Keratinocyte (primary cell): ENCODE measurements around the genes ITIH3, MUSTN1 and TKT.

DNA sequence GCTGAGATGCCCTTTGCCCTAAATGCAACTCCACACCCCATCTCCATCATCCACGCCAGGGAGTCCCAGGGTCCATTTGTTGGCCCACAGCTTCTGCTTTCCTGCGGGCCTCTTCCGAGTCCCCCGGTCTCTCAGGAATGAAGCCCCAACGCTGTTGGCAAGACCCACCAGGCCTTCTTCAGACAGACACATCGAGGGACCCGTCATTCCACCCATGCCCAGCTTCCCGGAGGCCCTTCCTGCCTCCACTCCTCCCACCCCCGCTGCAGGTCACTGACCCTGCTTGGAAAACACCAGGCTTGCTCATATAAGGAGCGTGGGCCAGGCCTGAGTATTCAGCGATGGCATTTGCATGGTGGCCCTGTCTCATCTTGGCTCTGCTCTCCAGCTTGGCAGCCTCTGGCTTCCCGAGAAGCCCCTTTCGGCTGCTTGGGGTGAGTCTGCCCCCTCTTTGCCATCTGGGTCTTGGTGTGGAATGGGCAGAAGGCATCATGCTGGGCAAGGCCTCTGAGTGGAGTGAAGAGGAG is at the start of gene ITIH3:
Gene ITIH3, plus strand, starts transcription at position 334 of the 527 bp plus-strand sequence.
CAGE:
- cytosol, long polyA minus RNA = no peak
- cytosol, long polyA plus RNA = no peak
- long polyA plus RNA = no peak
- nucleus, long polyA minus RNA = no peak
- nucleus, long polyA plus RNA = no peak

GRCh38 chr3:52834644-52835382 is at the start of gene MUSTN1:
Gene MUSTN1 (minus strand): TSS chr3:52835019.
CAGE:
- cytosol, long polyA minus RNA = no peak
- cytosol, long polyA plus RNA = no peak
- long polyA plus RNA = no peak
- nucleus, long polyA minus RNA = no peak
- nucleus, long polyA plus RNA = no peak

GRCh38 chr3:52848511-52849268 is 13.9 kb upstream of the MUSTN1 start:
CAGE:
- cytosol, long polyA minus RNA = no peak
- cytosol, long polyA plus RNA = no peak
- long polyA plus RNA = no peak
- nucleus, long polyA minus RNA = no peak
- nucleus, long polyA plus RNA = no peak

DNA sequence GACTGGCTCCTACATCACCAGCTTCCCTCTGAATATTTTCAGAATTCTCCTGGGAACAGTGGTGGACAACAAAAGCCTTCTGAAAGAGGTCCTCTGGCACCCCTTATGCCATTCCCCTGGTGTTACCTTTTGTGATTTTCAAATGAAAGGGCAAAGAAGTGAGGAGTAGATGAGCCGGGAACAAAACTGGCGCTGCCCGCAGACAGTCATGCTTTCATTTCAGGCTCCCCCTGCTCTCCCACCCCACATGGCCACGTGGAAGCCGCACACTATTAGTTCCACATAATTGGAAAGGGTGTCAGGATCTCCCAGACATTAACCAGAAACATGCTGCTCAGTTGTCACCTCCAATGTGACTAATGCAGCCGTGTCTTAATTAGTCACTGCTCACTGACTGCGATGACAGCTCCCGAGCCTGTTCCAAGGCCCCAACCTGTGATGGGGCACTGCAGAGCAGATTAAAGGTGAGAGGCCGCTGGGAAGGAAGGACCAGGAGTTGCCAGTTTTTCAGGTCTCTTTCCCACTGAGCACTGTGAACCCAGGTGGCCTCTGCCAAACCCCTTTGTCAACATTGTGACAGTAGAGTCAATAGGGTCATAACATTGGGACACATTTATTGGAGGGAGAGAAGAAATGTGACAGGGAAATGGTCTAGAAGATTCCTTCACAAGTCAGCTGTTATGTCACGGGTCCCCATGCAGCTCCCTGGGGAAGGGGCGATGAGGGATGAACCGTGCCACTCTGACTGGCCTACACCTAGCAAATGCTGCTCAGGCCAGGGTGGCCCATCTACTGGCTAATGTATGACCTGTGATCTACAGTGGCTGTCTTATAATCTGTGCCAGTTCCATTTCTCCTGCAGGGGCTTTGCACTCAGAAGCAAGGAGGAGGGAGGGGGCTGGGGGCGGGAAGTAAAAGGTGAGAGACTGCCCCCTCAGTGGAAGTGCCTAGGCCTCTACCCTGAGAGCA is 38.6 kb upstream of the SFMBT1 start:
CAGE:
- cytosol, long polyA minus RNA = no peak
- cytosol, long polyA plus RNA = no peak
- long polyA plus RNA = no peak
- nucleus, long polyA minus RNA = no peak
- nucleus, long polyA plus RNA = no peak

GRCh38 chr3:53140821-53141357 is 10.7 kb upstream of the RFT1 start:
CAGE:
- cytosol, long polyA minus RNA = no peak
- cytosol, long polyA plus RNA = no peak
- long polyA plus RNA = no peak
- nucleus, long polyA minus RNA = no peak
- nucleus, long polyA plus RNA = no peak

GRCh38 chr3:53145749-53146178 is 15.2 kb upstream of the PRKCD start:
CAGE:
- cytosol, long polyA minus RNA = no peak
- cytosol, long polyA plus RNA = no peak
- long polyA plus RNA = no peak
- nucleus, long polyA minus RNA = no peak
- nucleus, long polyA plus RNA = no peak

GRCh38 chr3:53152235-53152456 is 8.9 kb upstream of the PRKCD start:
CAGE:
- cytosol, long polyA minus RNA = no peak
- cytosol, long polyA plus RNA = no peak
- long polyA plus RNA = no peak
- nucleus, long polyA minus RNA = no peak
- nucleus, long polyA plus RNA = no peak

DNA sequence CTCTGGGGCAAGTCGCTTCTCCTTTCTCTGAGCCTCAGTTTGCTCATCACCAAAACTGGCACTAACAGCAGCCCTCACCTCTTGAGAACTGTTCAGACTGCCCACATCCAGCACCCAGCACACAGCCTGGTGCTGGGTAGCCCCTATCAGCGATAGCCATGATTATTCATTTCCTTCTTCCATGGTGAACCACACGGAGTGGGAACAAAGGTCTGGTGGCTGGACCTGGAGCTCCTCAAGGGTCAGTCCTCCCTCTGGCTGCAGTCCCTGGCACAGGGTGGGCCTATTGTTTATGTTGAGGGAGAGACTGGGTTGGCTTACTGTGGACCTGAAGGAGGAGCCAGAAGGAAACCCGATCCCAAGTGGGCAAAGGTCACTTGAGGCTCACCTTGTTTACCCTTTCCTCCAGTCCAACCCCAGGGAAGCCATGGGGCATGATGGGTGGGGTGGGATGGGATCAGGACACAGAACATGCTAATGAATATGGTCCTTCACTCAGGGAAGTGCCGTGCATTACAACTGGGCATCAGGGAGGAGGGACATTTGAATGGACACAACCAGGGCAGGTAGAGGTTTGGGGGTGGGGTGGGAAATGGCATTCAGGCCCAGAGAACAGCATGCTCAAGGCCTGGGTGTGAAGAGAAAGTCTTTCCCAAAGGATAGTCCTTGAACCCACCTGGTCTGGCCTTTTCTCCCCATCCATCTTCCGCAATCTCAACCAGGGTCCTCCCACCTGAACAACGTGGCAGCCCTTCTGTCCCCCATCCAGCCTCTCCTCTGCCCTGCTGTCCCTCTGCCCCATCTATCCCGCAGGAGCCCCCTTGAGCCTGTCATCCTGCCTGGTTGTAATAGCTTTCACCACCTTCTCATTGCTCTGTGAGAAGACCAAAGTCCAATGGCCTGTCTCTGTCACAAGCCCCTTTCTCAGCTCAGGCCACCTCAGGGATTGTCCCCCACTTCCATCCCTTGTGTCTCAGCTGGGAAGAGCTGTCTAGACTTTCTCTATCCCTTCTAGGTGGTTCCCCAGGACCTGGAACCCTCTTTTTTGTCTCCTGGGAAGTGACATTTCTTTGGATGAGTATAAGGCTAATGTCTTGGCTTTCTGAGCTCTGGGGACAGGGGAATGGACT is 1.3 kb upstream of the PRKCD start:
CAGE:
- cytosol, long polyA minus RNA = no peak
- cytosol, long polyA plus RNA = no peak
- long polyA plus RNA = no peak
- nucleus, long polyA minus RNA = no peak
- nucleus, long polyA plus RNA = no peak

GRCh38 chr3:53191927-53192608 is 31.1 kb downstream of the PRKCD start:
CAGE:
- cytosol, long polyA minus RNA = no peak
- cytosol, long polyA plus RNA = no peak
- long polyA plus RNA = no peak
- nucleus, long polyA minus RNA = no peak
- nucleus, long polyA plus RNA = no peak

DNA sequence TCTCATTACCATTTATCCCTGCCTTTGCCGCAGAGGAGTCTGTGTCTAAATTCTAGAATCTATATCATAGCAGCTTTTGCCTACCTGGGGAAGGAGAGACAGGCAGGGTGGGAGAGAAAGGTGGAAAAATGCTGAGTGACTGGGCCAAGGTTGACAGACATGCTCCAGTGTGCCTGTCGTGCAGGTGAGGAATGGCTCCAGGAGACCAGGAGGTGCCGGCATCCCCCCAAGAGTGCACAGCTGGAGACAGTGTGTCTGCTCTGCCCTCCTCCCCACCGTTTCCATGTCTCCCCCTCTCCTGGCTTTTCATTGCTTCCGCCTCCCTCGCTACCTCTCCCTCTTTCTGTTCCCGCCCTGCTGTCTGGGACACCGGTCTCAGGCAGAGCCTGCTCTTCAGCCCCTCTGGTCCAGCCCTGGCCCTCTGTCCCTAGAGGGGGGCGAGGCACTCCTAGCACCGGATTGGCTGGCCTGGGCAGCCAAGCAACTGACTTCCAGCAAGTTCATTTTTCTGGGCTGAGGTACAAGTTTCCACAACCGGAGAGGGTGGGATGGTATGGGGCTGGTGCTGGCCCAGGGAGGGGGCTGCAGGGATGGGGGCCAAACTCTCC is 32.4 kb downstream of the PRKCD start:
CAGE:
- cytosol, long polyA minus RNA = no peak
- cytosol, long polyA plus RNA = no peak
- long polyA plus RNA = no peak
- nucleus, long polyA minus RNA = no peak
- nucleus, long polyA plus RNA = no peak

GRCh38 chr3:53238037-53238803 is 17.6 kb downstream of the TKT start:
CAGE:
- cytosol, long polyA minus RNA = no peak
- cytosol, long polyA plus RNA = no peak
- long polyA plus RNA = no peak
- nucleus, long polyA minus RNA = no peak
- nucleus, long polyA plus RNA = no peak

GRCh38 chr3:53255379-53256401 is at the start of gene TKT:
Gene TKT (minus strand): TSS chr3:53256022.
CAGE:
- cytosol, long polyA minus RNA = start-site peak on the minus strand at chr3:53255987-53256019, 469 reads
- cytosol, long polyA plus RNA = start-site peak on the minus strand at chr3:53255979-53256026, 1,710 and 330 reads in 2 replicates
- long polyA plus RNA = start-site peak on the minus strand at chr3:53255961-53256022, 2,798 and 2,173 reads in 2 replicates
- nucleus, long polyA minus RNA = start-site peak on the minus strand at chr3:53255985-53256022, 214 reads
- nucleus, long polyA plus RNA = start-site peak on the minus strand at chr3:53255981-53256025, 795 and 2,417 reads in 2 replicates

DNA sequence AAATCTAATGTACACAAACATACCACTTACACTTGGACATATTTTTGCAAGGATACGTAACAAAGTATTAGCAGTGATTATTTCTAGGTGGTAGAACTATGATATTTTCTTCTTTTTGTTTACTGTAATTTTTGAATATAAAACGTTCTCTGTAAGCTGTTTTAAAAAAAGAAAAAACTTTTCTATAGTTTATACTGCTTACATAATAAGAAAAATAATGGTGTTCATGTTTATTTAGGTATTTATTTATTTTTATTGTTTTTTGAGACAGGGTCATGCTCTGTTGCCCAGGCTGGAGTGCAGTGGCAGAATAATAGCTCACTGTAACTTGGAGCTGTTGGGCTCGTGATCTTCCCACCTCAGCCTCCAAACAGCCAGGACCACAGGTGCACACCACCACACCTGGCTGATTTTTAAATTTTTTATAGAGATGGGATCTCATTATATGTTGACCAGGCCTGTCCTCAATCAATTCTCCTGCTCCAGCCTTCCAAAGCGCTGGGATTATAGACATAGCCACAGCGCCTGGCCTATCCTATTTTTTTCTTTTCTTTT is 39.2 kb downstream of the DCP1A start:
CAGE:
- cytosol, long polyA minus RNA = no peak
- cytosol, long polyA plus RNA = no peak
- long polyA plus RNA = no peak
- nucleus, long polyA minus RNA = no peak
- nucleus, long polyA plus RNA = no peak

DNA sequence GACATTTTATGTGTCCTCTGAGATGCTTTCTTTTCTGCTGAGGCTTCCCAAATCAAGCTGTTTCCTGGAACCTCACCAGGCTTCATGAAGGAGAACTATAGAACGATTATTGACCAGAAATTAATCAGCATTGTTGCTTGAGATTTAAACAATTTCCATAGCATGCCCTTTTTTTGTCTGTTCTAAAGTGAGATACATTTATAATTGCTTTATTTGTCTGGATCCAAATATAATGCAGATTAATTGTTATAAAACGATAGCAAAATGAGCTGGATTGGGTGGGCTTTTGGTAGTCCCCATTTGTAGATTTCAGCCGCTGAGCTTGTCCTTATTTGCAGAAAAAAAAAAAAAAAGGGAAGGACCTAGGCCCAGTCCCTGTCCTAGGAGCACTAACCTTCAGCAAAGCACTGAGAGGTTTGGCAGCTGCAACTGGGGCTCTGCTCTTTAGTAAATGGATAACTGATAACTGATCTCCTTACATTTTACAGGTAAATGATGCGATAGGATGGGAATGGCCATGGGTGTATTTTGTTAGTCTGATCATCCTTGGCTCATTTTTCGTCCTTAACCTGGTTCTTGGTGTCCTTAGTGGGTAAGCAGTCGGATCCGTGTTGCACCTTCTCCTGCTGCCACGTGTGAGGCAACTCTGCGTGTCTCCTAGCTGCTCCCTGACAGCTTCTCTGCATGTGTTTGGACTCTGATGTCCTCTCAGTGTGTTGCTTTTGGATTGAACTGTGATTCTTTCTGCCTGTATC is 172.8 kb downstream of the CHDH start:
CAGE:
- cytosol, long polyA minus RNA = no peak
- cytosol, long polyA plus RNA = no peak
- long polyA plus RNA = no peak
- nucleus, long polyA minus RNA = no peak
- nucleus, long polyA plus RNA = no peak

CAGE:
- cytosol, long polyA minus RNA = no peak
- cytosol, long polyA plus RNA = no peak
- long polyA plus RNA = no peak
- nucleus, long polyA minus RNA = no peak
- nucleus, long polyA plus RNA = no peak
These were observed 39.7 kb downstream of the CHDH start for GRCh38 chr3:53806357-53807028.

DNA sequence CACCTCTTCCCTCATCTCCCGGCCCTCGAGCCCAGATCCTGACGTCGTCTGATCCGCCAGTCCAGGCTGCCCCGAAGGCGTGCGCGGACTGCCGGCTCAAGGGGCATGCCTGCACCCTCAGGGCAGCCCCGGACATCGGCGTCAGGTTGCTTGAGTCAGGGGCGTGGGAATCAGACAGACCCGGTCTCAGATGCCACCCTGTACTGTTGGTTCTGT is 204 bp downstream of the IL17RB start:
CAGE:
- cytosol, long polyA minus RNA = no peak
- cytosol, long polyA plus RNA = no peak
- long polyA plus RNA = no peak
- nucleus, long polyA minus RNA = no peak
- nucleus, long polyA plus RNA = no peak

GRCh38 chr3:53880350-53880852 is 1.6 kb downstream of the ACTR8 start:
CAGE:
- cytosol, long polyA minus RNA = no peak
- cytosol, long polyA plus RNA = no peak
- long polyA plus RNA = no peak
- nucleus, long polyA minus RNA = no peak
- nucleus, long polyA plus RNA = no peak

CAGE:
- cytosol, long polyA minus RNA = no peak
- cytosol, long polyA plus RNA = no peak
- long polyA plus RNA = no peak
- nucleus, long polyA minus RNA = no peak
- nucleus, long polyA plus RNA = no peak
These were observed 35.7 kb upstream of the SELENOK start for GRCh38 chr3:53927151-53927991.

DNA sequence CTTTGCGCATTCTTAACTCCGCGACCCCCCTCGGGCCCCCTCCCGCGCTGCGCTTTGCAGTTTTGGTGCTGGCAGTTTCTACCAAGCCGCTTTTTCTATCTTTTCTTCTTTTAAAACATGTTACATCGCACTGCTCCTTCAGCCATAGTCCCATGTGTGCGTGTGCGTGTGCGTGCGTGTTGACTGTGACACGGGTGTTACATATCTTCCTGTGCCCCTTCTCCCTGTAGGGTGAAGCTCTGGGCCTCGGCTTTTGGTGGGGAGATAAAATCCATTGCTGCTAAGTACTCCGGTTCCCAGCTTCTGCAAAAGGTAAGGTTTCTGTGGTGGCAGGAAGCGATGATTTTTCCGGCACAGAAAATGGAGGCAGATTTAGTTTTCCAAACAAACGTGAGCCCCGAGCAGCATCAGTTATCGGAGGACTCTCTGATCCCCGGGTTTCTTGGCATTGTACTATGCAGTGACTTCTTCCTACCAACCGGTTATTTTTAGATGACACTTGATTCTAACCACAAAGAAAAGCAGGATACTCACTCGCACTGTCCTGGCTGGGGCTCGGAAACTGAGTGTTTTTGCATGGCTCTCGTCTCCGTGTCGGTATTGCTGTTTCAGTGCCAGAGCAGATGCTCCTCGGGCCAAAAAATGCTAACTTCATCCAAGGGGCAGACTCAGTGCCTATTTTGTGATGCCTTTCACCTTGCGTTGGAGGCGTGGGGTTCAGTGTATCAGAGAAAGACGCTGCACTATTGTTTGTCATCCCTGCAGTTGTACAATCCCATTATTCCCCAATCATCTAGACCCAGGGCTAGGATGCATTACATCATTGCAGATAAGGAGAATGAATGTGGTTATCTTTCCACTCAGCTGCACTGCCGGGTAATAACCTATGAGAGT is 1.2 kb downstream of the CACNA2D3 start:
CAGE:
- cytosol, long polyA minus RNA = no peak
- cytosol, long polyA plus RNA = no peak
- long polyA plus RNA = no peak
- nucleus, long polyA minus RNA = no peak
- nucleus, long polyA plus RNA = no peak

GRCh38 chr3:54434394-54434719 is 312.0 kb downstream of the CACNA2D3 start:
CAGE:
- cytosol, long polyA minus RNA = no peak
- cytosol, long polyA plus RNA = no peak
- long polyA plus RNA = no peak
- nucleus, long polyA minus RNA = no peak
- nucleus, long polyA plus RNA = no peak